Measurements from ENCODE around the genes HAGHL, LMF1 and GNPTG.

- PRO-cap = no peak
- RAMPAGE, long total RNA, 4 experiments = no peak in any of the 4 experiments
Observed at GRCh38 chr16:719834-720290, 1.1 kb upstream of the ANTKMT start.

GRCh38 chr16:726658-727447 lies at the start of gene HAGHL:
HAGHL (plus strand) TSS chr16:727106.
- PRO-cap = unidirectional peak, plus-strand start at chr16:727106
- RAMPAGE, long total RNA, 4 experiments = start-site peak on the plus strand in 1 of 4 experiments, at chr16:727111-727126 at its widest, 9 reads per replicate

DNA sequence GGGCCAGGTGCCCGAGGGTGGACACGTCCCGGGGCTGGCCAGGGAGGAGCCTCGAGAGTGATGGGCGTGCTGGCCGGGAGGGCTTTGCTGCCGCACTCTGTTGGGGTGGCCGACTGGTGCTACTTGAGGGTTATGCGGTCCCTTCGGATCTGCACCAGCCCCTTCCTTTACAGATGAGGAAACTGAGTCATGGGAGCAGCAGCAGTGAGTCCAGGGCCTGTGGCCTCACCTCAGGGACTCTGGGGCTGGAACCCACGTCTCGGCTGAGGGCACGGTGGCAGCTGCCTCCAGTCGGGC lies 4.1 kb downstream of the RPUSD1 start:
- PRO-cap = no peak
- RAMPAGE, long total RNA, 4 experiments = no peak in any of the 4 experiments

DNA sequence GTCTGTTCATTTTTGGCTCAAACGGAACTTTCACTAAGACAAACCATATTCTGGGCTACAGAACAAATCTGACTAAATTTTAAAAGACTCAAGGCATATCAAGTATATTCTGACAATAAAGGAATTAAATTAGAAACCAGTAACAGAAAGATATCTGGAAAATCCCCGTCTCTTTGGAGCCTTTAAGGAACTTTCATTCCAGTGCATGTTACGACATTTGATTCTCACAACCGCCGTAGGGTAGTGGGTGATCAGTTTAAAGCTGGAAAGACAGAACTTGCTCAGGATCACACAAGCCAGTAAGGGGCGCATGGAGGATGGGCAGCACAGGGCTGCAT lies 84.9 kb downstream of the LMF1 start:
- PRO-cap = no peak
- RAMPAGE, long total RNA, 4 experiments = no peak in any of the 4 experiments

DNA sequence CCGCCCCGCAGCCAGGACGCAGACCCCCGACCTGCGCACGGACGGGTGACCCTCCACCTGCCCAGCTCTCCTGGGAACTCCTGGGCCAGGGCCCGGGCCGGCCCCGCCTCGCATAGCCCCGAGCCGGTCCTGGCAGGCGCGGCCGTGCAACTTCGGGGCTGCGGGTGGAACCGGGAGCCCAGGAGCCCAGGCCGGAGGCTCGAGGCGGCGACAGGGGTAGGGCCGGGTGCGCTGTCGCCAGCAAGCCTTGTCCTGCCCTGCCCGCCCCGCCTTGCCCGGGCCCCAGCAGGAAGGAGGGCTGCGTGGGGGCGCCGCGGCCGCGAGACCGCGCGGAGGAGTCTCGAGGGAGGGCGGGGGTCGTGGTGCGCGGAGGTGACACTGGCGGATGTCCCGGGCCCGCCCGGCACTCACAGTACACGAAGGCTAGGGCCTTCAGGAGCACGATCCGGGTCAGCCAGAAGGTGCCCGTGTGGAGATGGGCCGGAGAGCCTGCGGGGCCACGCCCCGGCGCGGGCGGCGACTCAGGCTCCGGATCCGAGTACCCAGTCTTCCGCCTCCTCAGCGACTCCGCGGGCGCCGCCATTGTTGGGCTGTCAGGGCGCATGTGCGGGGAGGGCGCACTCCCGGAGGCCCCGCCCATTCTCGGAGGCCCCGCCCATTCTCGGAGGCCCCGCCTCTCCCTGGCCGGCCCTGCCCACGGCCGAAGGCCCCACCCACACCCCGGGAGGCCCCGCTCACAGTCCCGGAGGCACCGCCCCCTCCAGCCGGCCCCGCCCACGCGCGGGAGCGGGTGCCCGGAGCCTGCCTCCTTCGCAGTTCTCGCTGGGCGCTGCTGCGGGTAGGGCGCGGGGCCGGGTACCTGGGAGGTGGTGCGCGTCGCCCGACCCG lies at the start of gene LMF1:
LMF1 (minus strand) TSS at position 608 of the 888 bp plus-strand sequence.
- PRO-cap = bidirectional peak, plus-strand start at position 815 of the sequence, minus-strand start at position 587 of the sequence
- RAMPAGE, long total RNA, 4 experiments = start-site peak on the minus strand in 4 of 4 experiments, centred at positions 494 to 609 of the sequence, 6 to 25 reads per replicate

DNA sequence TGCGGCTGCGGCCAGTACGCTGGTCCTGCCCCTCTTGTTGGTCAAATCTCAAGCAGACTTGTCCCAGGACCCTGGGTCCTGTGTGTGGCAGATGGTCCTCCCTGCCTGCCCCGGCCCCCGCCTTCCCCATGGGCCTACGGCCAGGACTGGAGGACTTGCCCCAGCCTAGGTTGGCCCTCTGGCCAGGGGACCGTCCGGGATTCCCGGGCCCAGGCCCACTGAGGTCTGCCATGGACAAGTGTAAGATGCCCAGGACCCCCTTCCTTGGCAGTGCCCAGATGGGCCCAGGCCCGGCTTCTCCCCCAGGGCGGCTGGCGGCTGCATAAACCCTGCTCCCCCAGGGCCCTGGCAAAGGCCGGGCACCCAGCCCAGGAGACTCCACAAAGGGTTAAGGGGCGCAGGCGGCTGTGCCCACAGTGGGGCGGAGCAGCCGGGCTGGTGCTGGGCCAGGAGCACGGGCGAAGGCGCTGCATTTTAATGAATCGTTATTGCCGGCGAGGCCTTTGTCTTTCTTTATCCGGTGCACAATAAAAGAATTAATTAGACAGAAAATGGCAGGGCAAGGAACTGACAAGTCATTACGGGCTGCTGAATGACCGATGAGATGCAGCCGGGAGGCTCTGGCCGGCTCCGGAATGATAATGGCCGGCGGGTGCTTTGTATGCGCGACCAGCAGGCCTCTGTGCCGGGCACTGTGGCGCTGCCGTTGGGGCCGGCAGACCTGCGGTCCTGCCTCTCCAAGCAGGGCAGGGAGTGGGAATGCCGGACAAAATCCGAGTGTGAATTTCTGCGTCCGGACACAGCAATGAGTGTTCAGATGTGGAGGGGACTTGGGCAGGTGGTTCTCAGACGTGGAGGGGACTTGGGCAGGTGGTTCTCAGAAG lies 9.2 kb downstream of the SOX8 start:
- PRO-cap = no peak
- RAMPAGE, long total RNA, 4 experiments = no peak in any of the 4 experiments

- PRO-cap = no peak
- RAMPAGE, long total RNA, 4 experiments = no peak in any of the 4 experiments
Observed at GRCh38 chr16:1078410-1079135, 6.0 kb downstream of the SSTR5 start.

DNA sequence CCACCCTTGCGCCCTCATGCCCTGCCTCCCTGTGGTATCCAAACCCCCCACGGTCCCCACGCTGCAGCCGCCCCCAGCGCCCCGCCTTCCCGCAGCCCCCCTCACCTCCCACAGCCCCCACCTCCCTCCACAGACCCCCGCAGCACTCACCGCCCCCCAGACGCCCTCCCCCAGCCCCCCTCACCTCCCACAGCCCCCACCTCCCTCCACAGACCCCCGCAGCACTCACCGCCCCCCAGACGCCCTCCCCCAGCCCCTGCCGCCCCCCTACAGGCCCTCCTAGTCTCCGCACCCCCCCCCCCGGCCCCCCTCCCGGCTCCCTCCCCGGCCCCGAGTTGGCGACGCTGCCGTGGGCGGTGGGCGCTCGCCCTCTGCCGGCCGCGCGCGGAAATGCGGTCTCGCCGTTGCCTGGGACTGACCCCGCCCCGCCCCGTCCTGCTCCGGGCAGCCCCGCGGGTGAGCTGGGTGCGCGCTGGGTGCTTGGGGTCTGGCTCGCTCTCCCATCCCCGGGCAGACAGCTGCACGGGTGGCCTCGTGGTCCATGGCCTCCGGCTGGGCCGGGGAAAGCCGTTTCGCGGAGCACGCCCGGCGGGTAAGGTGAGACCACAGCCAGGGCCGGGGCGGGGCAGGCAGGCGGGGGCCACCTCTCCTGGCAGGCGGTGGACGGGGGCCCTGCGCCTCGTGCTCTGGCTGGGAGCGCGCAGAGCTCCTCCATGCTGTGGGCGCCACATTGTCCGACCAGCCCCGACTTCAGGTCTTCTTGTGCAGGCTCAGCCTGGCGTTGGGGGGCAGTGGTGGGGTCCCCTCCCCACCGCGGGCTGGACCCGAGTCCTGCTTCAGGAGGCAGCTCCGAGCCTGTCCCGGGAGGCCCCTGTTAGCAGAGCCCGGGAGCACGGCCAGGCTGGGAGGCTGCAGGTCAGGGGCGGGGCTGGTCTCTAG lies 6.8 kb upstream of the C1QTNF8 start:
- PRO-cap = no peak
- RAMPAGE, long total RNA, 4 experiments = no peak in any of the 4 experiments

DNA sequence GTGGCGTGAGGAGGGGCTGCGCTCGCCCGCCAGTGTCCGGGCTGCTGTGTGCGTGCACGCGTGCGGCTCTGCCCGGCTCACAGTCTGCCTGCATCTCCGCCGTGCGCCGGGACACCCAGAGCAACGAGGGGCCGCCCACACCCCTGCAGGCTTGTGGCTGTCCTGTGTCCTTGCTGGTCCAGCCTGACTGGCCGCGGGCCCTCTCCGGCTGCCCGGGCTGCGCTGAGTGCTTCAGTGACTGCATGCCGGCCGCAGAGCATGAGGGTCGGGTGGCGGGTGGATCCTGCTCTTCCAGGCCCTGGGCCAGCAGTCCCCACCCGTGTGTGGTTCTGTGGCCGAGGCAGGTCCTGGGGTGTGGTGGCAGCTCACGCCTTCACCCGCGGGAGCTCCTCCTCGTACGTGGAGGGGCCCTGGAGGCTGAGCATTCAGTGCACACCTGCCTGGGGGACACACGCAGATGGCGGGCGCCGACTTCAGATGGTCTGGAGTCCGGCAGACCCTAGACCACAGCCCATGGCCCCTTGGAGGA lies 12.3 kb downstream of the TPSG1 start:
- PRO-cap = unidirectional peak, plus-strand start at position 99 of the sequence
- RAMPAGE, long total RNA, 4 experiments = no peak in any of the 4 experiments

GRCh38 chr16:1351663-1352501 lies at the start of gene GNPTG:
GNPTG (plus strand) TSS chr16:1351931.
- PRO-cap = bidirectional peak, plus-strand start at chr16:1351931, minus-strand start at chr16:1351872
- RAMPAGE, long total RNA, 4 experiments = start-site peak on the plus strand in 3 of 4 experiments, at chr16:1351955-1351960 at its widest, 60 to 94 reads per replicate

DNA sequence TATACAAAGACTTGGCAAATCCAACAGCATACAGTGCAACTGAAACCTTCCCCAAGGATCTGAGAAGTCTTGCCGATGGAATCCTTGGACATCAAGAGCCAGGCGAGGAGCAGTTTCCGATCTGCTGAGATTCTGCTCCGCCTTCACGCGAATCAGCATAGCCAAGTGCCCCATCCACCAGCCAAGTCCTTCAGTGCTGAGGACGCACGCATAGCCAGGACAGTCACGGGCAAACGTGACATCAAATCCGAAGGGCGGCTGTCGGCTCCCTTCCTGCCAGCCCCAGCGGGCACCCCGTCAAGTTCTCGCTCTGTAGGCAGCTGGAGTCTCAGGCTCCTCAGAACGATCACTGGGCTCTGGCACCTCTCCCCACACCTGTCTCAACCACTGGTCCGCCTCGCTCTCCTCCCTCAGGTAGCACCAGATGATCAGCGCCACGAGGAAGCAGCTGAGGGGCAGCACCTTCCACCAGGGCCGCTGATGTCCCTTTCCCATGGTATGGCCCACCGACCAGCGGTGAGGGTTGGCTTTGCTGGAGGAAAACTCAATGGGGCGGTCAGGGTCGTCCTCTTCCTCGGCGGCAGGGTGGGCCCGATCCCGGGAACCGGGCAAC lies 492 bp downstream of the UQCC4 start:
- PRO-cap = no peak
- RAMPAGE, long total RNA, 4 experiments = no peak in any of the 4 experiments

GRCh38 chr16:1448610-1449600 lies 4.5 kb upstream of the CCDC154 start:
- PRO-cap = no peak
- RAMPAGE, long total RNA, 4 experiments = no peak in any of the 4 experiments

DNA sequence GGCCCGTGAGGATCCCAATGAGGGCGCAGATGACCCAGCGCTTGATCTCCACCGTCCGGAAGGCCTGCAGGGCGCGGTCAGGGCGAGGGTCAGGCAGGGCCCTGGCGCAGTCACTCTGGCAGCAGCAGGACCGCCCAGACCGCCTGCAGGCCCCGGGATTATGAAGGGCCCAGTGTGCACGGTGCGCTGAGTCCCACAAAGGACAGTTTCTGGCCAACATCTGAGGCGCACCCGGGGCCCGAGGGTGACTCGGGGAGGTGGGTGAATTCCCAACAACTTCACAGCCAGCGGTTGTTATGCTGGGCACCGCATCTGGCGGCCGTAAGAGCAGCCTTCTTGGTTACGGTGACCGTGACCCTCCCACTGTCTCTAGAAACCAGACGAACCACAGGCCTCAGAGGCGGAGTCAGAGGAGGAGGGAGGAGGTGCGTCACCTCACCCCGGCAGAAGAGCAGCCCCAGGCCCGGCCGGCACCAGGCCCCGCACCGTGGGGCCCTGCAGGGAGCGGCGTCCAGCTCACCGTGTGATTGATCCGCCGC lies 13.9 kb downstream of the CLCN7 start:
- PRO-cap = no peak
- RAMPAGE, long total RNA, 4 experiments = no peak in any of the 4 experiments

DNA sequence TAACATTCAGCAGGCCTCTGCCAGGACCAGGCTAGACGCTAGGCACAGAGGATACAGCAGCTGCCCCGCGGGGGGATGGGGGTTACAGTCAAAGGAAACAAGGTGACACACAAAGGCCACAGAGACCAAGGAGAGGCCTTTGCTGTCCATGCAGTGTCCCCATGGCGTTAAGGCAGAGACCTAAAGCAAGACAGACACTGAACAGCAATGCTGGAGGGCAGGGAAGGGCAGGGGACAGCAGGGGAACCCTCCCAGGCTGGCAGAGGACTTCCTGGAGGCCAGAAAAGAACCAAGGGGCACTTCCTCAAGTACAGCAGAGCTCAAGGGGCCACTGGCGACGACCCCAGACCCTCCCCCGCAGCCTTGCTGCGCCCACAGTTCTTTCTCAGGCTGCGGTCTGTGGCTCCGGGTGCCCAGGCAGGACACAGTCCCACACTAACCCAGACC lies 4.4 kb downstream of the CLCN7 start:
- PRO-cap = no peak
- RAMPAGE, long total RNA, 4 experiments = no peak in any of the 4 experiments

DNA sequence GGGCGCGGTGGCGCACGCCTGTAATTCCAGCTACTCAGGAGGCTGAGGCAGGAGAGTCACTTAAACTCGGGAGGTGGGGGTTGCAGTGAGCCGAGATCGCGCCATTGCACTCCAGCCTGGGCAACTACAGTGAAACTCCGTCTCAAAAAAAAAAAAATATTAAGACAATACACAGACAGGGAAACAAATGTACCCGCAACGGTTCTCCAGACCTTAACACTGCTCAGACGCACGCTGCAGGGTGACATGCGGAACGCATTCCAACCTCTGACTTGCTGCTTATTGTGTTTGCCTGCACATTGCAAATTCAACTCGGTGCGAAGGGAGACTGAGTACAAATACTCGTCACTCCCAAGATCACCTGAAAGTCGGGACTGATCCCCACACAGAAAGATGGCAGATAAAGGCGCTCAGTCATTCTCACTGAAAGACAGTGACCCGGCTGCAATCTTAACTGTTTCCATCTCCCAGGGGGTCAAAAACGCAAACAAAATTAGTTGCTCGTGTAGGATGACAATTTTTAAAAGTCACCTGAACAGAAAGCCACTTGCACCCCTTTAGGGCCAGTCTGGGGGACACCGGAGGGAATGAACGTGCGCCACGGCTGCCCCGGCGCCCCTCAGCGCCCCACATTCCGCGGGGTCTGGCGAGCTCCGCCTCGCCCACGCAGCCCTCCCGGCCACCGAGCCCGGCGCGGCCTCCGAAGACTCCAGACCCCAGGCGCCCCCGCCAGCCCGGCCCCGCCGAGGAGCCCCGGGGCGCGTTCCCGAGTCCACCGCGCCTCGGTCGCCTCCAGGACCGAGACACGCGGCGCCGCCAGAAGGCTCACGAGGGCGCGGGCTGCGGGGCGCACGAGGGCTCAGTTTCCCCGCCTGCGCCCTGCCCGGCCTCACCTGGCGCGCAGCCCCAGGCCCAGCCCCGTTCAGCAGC lies 622 bp downstream of the CLCN7 start:
- PRO-cap = no peak
- RAMPAGE, long total RNA, 4 experiments = no peak in any of the 4 experiments

DNA sequence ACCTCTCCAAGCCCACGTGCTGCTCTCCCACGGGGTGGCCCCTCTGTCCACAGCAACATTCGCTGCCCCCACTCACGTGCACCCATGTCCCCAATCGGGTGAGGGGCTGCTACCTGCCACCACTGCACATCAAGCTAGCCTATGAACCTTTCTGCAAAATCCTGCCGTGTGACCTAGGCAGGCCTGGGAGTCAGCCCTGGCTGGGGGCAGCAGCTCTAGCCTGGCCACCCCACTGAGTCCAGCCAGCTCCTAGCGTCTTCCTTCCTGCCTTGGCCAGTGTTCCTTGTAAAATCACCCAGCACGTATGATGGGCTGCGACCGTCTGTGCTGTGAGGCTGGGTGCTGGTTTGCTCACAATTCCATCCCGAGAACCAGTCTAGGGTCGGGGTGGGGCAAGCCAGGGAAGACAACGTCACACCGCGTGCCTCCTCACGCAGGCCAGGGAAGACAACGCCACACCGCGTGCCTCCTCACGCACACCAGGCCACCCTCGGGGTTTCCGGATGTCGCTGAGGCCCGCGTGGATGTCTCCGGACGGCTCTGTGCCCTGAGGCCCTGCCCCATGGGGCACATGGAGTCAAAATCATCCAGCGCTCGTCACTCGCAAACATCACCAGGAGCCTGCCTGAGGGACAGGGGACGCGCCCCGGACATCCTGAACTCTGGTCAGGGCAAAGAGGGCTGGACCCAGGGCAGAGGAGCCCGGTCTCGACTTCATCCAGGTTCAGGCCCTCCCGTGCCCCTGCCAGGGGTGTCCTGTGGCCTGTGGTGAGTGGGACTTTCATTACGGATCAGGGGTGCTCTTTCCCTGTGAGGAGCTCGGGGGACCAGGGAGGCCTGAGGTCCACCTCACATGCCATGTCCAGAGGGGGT lies 3.6 kb downstream of the TMEM204 start:
- PRO-cap = bidirectional peak, plus-strand start at position 609 of the sequence, minus-strand start at position 326 of the sequence
- RAMPAGE, long total RNA, 4 experiments = no peak in any of the 4 experiments

- PRO-cap = no peak
- RAMPAGE, long total RNA, 4 experiments = no peak in any of the 4 experiments
Observed at GRCh38 chr16:1537662-1538457, 4.4 kb downstream of the TMEM204 start.

DNA sequence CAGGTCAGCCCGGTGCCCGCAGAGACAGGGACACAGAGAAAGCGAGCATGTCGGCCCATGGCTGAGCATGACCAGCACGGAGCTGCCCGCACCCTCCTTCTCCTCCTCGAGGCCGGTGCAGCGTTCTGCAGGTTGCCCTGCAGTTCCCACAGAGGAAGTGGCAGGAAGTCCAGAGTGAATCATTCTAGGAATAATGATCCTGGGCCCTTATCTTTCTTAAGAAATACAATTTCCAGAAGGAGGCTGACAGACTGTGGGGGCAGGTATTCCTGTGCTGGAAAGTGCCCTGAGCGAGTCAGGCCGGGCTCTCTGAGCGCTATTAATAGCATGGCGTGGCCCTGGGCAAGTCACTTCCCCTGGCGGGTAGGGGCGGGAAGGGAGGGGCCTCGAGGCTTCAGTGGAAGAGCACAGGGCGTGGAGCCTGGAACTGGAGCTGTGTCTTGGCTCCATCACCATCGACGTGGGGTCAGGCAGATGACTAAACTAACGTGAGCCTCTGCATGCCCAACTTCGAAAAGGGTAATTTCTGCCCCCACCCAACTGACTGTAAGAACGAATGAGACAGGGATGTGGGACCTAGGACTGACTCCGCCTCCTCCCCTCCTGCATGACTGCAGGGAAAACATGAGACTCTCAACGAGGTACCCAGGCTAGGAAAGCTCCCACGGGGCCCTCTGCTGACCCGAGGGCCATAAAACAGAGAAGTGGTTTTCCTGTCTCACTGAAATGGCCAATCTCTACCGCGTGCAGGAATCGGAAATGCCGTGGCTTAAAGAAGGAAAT lies 9.8 kb downstream of the TMEM204 start:
- PRO-cap = bidirectional peak, plus-strand start at position 252 of the sequence, minus-strand start at position 99 of the sequence; bidirectional peak, plus-strand start at position 636 of the sequence, minus-strand start at position 480 of the sequence
- RAMPAGE, long total RNA, 4 experiments = no peak in any of the 4 experiments

GRCh38 chr16:1757919-1758250 lies 13.5 kb downstream of the NME3 start:
- PRO-cap = no peak
- RAMPAGE, long total RNA, 4 experiments = no peak in any of the 4 experiments

GRCh38 chr16:1762199-1763390 lies 8.7 kb downstream of the NME3 start:
- PRO-cap = no peak
- RAMPAGE, long total RNA, 4 experiments = no peak in any of the 4 experiments